Metastatic Liver Carcinoma in the Lung (tissue), 2 donors: Measurements from ENCODE around the gene CA10.

DNA sequence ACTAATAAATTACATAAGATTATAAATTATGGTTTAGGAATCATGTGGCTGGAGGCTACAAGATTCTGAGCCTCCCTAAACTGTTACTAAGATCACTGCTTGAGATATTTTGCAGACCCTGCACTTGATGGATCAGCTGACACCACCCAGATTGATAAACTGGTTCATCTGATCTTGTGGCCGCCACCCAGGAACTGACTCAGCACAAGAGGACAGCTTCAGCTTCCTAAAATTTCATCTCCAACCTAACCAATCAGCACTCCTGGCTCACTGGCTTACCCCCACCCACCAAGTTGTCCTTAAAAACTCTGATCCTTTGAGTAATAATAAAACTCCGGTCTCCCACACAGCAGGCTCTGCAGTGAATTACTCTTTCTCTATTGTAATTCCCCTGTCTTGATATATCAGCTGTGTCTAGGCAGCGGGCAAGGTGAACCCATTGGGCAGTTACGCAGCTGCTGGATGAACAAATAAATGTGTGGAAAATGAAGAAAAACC is 174.8 kb downstream of the UTP18 start:
- PRO-cap, 2 experiments: no peak in any of the 2 experiments

DNA sequence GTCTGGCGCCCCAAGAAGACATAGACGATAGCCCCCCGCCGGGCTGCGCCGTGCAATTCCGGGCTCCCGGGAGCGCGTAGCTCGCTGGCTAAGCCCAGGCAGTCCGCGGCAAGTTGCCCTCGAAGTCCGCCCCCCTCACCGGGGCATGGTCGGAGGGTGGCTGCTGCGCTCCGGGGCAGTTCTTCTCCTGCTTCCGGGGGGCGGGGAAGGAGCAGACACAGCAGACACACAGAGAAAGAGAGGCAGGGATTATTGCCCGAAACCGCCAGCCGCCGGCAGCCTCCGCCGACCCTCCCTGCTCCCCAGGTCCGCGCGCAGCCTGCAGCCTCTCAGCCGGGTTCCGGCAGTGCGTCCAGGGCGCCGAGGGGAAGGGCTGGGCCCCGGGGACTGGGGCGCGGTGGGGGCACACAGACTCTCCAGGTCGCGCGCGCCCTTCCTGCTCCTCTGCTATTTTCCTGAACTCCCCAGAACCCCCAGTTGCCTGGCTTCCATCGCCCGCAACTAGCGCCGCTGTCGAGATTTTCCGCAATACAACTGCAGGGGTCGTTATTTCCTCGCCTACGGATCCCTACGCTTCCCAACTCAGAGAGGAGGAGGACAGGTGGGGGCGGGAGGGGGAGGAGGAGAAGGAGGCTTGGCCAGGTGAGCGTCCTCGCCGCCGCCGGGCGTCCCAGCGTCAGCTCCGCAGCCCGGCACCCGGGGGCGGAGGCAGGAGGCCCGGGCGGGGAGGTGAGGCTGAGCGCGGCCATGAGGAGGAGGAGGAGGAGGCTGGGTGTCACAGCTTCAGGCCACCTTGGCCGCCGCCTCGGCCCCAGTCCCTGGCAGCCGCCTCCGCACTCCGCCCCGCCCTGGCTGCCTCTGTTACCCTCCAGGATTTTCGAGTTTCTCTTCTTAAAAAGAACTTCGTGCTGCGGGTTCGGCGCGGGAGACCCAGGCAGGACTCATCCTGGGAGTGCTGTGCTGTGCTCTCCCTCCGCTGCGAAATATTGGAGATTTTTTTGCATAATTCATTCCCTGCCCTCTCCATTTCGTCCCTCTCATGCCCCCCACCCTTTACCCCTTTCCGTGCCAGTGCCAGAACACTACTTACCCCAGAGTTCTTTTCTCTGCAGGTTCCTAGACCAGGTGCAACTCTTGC is at the start of gene CA10:
Gene CA10 (minus strand): TSS at position 532 of the 1,138 bp plus-strand sequence.
- PRO-cap, 2 experiments: no peak in any of the 2 experiments

DNA sequence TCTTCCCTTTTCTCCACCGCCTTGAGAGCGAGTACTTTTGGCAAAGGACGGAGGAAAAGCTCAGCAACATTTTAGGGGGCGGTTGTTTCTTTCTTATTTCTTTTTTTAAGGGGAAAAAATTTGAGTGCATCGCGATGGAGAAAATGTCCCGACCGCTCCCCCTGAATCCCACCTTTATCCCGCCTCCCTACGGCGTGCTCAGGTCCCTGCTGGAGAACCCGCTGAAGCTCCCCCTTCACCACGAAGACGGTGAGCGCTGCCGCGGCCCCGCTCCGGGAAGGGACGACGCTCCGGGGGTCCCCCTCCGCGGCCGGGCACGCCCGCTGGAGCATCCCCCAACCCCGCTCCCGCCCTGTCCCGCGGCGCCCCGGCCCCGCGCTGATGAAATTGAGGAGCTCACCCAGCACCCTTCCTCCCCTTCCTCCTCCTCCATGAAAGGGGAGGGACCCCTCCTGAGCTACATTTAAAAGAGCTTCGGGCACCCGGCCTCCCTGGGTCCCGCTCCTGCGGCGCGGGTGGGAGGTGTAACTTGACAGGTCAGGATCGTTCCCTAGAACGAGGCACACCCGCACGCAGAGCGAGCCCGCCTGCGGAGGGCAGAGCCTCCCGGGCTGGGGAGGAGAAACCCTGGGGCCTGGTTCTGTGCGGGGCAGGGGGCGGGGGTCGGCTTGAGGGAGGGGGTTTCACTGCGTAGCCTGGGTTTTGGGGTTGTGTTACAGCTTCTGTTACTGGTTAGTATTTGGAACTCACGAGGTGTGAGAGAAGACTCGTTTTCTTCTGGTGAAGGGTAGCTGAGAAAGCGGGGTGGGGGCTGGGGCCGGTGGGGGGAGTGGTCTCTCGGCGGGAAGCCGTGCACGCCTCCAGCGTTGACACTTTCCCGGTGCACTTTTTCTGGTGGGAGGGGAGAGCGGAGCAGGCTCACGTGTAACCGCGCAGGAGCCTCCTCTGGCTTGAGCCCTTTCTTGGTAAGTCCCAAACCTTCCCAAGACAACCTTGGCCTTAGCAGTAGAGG is 897 bp downstream of the HLF start:
- PRO-cap, 2 experiments: no peak in any of the 2 experiments

DNA sequence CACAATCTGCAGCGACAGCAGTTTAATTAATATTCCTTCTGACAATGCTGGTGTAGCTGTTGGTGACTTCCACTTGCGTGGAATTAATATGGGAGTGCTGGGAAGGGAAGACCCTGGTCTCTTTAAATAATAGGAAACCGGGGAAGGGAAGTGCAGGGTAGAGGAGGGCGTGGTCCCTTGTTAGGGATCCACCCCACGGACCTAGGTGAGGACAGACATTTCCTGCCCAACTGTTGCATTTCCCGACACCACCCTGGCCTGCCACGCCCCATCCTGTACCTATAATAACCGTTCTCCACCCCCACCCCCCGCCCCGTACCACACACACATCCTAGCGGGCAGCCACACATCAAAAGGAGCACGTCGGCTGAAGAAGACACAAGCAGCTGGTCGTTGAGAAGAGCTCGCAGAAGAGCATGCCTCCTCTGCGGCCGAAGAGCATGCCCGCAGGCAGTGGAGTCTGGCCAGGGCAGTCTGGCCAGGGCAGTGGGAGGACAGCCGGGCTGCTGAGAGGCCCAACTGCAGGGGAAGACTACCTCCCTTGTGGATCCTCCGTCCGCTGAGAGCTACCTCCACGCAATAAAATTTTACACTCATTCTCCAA is 36.7 kb upstream of the MMD start:
- PRO-cap, 2 experiments: no peak in any of the 2 experiments

GRCh38 chr17:55727956-55728207 is 5.2 kb upstream of the TMEM100 start:
- PRO-cap, 2 experiments: no peak in any of the 2 experiments

- PRO-cap, 2 experiments: no peak in any of the 2 experiments
Measured at GRCh38 chr17:55730454-55731221, 8.0 kb upstream of the TMEM100 start.

GRCh38 chr17:55833526-55833883 is 82.7 kb downstream of the PCTP start:
- PRO-cap, 2 experiments: no peak in any of the 2 experiments

GRCh38 chr17:56173698-56174411 is 20.6 kb downstream of the ANKFN1 start:
- PRO-cap, 2 experiments: no peak in any of the 2 experiments

GRCh38 chr17:56369695-56369986 is 216.4 kb downstream of the ANKFN1 start:
- PRO-cap, 2 experiments: no peak in any of the 2 experiments

DNA sequence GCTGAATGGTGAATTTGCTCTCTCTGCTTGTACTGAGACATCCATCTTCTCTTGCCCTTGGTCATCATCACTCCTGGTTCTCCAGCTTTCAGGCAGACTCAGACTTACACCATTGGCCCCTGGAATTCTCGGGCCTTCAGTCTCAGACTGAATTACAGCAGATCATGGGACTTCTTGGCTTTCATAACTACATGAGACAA is 26.2 kb upstream of the NOG start:
- PRO-cap, 2 experiments: no peak in any of the 2 experiments

DNA sequence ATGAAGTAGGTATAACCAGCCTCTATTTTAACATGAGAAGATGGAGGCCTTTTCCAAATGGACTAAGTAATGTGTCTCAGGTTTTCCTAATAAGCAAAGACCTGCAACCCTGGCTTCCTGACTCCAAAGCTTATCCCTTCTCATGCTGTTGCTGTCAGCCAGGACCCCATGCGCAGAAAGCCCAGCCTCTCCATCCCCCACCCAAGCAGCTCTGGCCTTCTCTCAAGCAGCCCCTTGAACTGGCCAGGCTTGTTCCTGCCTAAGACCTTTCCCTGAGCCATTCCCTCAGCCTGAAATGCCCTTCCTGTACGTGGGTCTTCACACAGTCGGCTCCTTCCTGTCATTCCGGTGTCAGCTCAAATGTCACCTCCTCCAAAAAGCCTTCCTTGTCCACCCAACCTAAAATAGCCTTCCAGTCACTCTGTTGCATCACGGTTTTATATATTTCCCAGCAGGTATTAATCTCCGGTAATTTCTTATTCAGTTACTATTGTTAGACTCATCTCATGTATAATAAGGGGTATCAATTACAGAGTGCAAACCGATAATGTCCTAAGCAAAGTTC is 51.9 kb downstream of the C17orf67 start:
- PRO-cap, 2 experiments: no peak in any of the 2 experiments

- PRO-cap, 2 experiments: no peak in any of the 2 experiments
Measured at GRCh38 chr17:56787021-56787639, 46.6 kb downstream of the C17orf67 start.

GRCh38 chr17:56837698-56837943 is 3.7 kb downstream of the DGKE start:
- PRO-cap, 2 experiments: no peak in any of the 2 experiments

DNA sequence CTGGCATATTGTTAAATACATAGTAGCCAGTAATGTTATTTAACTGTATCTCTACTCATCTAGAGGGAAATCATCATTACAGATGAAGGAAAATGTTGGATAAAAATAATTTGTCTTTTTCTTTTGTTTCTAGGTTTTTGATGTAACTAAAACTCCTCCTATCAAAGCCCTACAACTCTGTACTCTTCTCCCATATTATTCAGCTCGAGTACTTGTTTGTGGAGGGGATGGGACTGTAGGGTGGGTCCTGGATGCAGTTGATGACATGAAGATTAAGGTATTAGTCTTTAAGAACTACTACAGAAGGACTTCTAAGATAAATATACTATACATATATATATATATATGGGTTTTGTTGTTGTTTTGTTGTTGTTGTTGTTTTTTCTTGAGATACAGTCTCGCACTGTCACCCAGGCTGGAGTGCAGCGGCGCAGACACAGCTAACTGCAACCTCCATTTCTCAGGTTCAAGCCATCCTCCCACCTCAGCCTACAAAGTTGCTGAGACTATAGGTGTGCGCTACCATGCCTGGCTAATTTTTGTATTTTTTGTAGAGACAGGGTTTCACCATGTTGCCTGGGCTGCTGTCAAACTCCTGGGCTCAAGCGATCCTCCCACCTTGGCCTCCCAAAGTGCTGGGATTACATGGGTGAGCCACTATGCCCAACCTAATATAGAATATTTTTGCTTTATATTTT is 14.0 kb downstream of the DGKE start:
- PRO-cap, 2 experiments: no peak in any of the 2 experiments

DNA sequence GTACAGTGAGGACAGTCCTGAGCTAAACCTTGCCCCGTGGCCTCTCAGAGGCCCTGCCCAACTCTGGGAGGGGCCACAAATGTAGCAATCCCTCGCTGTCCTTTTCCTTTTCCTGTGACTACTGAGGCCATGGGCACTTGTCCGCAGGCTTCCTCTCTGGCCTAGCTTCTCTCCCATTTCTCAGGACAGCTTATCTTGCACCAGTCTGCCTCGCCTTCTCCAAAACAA is 7.5 kb downstream of the SCPEP1 start:
- PRO-cap, 2 experiments: no peak in any of the 2 experiments

GRCh38 chr17:57023308-57023571 is 45.3 kb downstream of the SCPEP1 start:
- PRO-cap, 2 experiments: no peak in any of the 2 experiments

GRCh38 chr17:57073604-57073999 is 11.4 kb upstream of the AKAP1 start:
- PRO-cap, 2 experiments: peak in 1 of 2 experiments; most common plus-strand start chr17:57073858 (in 1); most common minus-strand start chr17:57073709 (in 1)

- PRO-cap, 2 experiments: no peak in any of the 2 experiments
Measured at GRCh38 chr17:57091088-57091819, 6.2 kb downstream of the AKAP1 start.

DNA sequence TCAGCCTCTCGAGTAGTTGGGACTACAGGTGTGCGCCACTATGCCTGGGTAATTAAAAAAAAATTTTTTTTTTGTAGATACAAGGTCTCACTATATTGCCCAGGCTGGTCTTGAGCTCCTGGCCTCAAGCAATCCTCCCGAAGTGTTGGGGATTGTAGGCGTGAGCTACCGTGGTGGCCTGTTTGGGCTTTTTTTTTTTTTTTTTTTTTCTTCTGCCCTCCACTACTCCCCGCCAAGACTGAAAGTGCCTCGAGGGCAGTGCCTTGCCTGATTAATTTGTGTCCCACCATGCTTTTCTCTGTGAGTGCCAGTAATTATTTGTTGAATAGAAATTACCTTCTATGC is 10.2 kb downstream of the AKAP1 start:
- PRO-cap, 2 experiments: no peak in any of the 2 experiments

DNA sequence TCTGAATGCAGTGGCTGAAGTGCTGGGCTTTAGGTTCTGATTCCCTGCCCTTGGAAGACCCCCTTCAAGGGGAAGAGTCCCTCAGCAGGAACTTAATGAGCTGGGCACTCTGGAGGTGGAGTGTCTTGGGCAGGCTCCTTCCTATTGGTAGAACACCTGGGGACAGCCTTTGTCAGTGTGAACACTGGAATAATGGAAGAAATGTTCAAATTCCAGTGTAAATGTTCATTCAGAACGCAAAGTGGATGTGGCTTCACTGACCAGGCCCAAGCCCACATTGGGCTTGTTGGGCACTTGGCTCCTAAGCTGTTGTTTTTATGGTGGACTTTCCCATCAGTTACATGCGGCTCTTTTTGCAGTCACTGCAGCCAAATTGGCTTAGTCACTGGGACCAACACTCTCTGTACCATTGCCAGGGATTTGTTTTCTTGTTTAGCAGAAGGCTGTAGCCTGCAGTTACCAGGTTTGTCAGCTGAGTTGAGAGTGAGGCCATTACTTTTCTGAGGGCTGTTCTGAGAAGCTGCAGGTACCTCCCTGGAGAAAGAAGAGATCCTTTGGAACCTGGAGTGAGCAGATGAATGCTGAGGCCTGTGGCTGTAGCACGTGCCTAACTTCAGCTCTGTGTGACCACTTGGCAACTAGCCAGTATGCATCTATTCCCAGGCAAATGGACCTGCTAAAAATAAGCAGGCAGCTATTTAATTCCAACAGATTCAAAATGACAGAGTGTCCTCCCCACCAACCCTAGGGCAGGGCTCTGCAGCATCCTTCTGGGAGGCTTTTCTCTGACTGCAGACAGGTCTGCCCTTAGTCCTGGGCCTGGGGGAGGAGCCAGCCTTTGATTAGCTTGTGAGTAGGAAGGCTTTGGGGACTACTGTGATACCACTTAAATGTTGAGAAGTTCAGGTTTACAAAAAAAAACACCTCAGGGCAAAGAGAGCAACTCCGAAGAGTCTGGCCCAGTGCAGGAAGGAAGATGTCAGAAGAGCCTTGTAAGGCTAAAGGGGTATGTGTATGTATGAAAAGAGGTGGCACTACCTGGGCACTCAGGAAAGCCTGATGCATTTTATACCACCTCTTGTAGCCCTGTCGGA is 12.9 kb downstream of the AKAP1 start:
- PRO-cap, 2 experiments: peak in 1 of 2 experiments; most common minus-strand start position 288 of the sequence (in 1)